Mammary epithelial cell (primary cell): Measurements from ENCODE around the genes DENND2C and CASQ2.

DNA sequence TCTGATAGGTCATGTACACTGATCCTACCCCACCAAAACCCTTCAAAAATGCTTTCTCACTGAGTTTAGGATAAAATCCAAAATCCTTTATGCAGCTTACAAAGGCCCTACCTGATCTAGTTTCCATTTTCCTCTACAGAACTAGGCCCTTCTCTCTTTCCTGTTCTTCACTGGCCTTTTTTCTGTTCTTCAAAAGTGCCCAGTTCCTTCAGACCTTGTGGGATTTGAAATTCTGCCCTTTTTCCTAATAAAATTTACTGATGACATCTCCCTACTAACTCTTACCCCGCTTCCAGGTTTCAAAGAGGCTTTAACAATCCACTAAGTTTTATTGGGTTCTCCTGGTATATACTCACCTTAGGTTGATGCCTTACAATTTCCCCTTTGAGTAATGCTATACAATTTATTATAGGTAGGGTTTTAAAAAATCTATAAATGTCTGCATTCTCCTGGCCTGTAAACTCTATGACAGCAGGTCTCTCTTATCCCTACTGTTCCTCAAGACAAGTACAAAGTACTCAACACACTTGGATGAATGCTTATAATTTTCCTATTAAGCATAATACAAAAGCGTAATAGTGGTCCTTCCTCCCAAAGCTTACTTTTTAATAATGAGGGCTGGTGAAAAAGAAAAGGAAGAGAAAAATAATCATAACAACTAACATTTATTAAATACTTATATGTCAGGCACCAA lies 96.6 kb downstream of the TRIM33 start:
- CAGE, long polyA plus RNA = no peak
- RRBS = no CpG with 5 or more reads among the region's 2 CpGs

- CAGE, long polyA plus RNA = no peak
- RRBS = no CpG with 5 or more reads among the region's 16 CpGs
Observed at GRCh38 chr1:114587301-114588052, 6.1 kb upstream of the BCAS2 start.

DNA sequence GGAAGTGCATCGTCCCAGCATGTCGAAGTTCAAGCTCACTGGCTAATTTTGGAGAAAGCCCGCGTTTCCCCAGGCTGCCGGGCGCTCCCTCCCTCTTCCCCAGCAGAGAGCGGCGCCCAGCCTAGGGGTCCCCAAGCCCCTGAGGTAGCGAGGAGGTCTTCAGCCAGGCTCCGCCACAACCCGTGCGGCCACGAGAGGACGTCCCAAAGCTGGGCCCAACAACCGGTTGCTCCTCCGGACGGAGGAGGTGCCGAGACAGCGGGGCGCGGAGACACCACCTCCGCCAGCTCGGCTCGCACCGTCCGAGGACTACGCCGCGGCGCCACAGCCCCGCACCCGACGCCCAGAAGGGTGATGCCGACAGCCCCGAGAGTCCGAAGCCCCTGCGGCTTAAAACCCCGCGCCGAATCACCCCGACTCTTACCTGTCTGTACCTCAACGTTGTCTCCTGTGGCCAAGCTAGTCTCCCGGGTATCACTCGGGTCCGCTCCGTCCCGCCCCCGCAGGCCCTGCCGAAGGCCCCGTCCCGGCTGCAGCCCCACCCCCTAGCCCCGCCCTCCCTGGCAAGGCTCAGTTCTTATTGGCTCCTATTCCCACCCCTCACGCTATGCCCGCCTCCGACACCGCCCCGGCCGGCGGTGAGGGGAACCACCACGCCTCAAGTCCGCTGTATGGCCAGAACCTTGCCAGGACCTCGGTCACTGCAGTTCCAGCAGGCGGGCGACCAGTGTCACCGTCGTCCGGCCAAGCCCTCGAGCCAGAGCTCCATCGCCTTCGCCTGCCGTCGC lies at the start of gene DENND2C:
Gene DENND2C (minus strand): TSS at position 491 of the 788 bp plus-strand sequence.
- CAGE, long polyA plus RNA = no peak
- RRBS = 1% methylated on average over 9 of the region's 72 CpGs

- CAGE, long polyA plus RNA = no peak
- RRBS = no CpG with 5 or more reads among the region's 10 CpGs
Observed at GRCh38 chr1:115134870-115135527, 45.7 kb upstream of the TSPAN2 start.

- CAGE, long polyA plus RNA = no peak
- RRBS = no CpG with 5 or more reads among the region's 5 CpGs
Observed at GRCh38 chr1:115189850-115190544, 100.7 kb upstream of the TSPAN2 start.

DNA sequence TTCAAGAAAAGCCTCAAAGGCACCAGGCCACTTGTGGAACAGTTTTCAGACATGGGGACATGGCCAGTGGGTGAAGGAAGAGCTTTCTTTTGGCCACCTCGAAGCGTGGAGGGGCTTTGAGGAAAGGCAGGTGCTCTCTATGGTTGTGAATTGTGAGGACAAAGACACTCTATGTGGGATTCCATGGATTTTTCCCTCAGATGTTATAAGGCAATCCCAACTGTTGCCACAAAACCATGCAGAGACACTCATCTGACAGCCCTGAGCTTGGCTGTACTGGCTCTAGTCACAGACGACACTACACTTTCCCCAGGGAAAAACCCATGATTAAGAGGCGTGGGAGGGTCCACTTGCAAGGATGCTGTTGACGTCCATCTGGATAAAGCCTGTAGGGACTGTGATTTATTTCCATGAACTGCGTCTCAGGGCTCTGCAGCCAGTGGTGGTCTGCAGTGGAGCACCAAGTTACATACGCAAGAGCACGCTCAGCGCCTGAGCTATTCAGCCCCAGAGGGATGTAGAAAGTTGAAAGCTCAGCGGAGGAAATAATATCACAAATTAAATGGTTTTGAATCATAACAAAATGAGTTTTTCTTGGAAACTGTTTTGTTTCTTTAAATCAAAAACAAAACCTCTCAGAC lies 71.4 kb downstream of the NGF start:
- CAGE, long polyA plus RNA = no peak
- RRBS = no CpG with 5 or more reads among the region's 10 CpGs

GRCh38 chr1:115280166-115280605 lies 57.9 kb downstream of the NGF start:
- CAGE, long polyA plus RNA = no peak
- RRBS = no CpG with 5 or more reads among the region's 8 CpGs

- CAGE, long polyA plus RNA = no peak
- RRBS = no CpG with 5 or more reads among the region's 16 CpGs
Observed at GRCh38 chr1:115768430-115769275, at the start of gene CASQ2. Gene CASQ2, minus strand, starts transcription at chr1:115768714.

- CAGE, long polyA plus RNA = no peak
- RRBS = no CpG with 5 or more reads among the region's 2 CpGs
Observed at GRCh38 chr1:115945661-115945897, 30.7 kb upstream of the SLC22A15 start.

GRCh38 chr1:115977038-115977443 lies 728 bp downstream of the SLC22A15 start:
- CAGE, long polyA plus RNA = no peak
- RRBS = no CpG with 5 or more reads among the region's 11 CpGs

DNA sequence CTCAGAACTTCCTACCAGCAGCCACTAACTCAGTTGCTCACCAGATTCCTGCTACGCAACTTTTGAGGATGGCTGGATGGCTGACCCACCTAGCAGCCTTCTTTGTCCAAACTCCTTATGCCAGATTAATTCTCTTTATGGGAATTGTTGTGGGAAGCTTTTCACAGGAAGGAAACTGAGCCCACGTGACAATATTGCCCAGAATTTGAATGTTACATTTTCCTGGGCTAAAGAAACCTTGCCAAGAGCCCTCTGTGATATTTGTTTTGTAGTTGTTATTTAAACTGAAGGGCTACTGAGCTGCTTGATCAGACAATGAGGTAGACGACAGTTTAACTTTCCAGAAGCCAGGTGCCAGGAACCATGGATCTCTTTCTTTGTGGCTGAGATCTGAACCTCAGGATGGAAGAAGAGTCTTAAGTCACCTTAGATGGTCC lies 85.5 kb upstream of the ATP1A1 start:
- CAGE, long polyA plus RNA = no peak
- RRBS = no CpG with 5 or more reads among the region's 3 CpGs

DNA sequence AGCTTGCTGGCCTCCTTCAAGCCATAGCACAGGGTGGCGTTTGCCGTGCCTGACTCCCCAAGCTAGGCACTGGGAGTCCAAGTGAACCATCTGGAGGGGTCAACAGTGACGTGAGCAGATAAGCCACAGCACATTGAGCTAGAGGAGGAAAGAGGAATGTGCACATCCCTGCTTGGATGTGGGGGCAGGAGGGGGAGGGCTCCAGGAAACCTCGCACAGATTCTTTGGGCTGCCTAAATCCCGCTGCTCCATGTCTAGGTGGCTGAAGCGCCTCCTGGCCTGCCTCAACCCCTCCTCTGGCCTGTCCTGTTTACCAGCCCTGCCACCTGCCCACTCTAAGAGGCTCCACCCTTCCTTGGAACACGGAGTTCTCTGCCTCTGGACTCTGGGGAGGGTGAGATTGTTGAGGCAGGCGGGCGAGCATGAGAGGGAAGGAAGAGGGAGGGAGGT lies 86.9 kb downstream of the CD58 start:
- CAGE, long polyA plus RNA = no peak
- RRBS = no CpG with 5 or more reads among the region's 9 CpGs

GRCh38 chr1:116504303-116504934 lies 66.4 kb downstream of the CD58 start:
- CAGE, long polyA plus RNA = no peak
- RRBS = no CpG with 5 or more reads among the region's 6 CpGs

DNA sequence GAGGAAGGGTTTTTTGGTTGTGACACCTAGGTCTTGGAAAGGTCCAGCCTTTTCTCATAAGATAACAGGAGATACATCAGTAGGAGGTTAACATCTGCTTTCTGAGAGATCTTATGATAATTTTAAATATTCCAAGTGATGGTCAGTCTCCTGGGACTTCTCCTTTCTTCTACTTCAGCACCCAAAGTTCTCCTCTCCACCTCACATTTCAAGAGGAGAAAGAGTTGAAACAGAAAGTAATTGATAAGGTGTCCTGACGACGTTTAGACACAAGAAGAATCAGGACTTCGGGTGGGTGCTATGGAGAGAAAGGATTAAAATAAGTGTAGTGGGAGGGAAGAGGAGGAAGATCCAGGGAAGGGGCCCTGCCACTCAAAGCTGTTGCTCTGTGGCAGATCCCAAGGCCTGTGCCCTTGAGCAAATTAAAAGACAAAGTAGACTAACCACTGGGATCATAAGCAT lies 45.9 kb downstream of the CD2 start:
- CAGE, long polyA plus RNA = no peak
- RRBS = no CpG with 5 or more reads among the region's 3 CpGs

GRCh38 chr1:116824927-116825157 lies 70.6 kb downstream of the CD2 start:
- CAGE, long polyA plus RNA = no peak
- RRBS = no CpG with 5 or more reads among the region's 2 CpGs

DNA sequence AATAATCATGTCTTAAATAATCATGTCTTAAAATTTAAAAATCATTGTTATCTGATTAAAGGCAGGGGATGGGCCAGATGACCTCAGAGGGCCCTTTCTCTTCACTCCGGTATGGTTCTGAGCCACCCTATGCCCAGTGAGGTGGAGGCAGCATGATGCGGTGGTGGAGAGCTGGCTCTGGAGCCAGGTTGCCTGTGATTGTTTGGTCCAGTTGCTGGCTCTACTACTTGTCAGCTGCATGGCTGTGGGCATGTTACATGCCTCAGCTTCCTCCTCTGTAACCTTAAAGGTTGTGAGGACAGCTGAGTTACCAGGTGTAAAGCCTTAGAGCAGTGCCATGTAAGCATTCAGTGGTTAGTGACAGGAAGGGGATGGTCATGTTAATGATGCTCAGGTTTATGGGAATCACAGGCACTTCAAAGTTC lies 32.5 kb downstream of the PTGFRN start:
- CAGE, long polyA plus RNA = no peak
- RRBS = no CpG with 5 or more reads among the region's 2 CpGs

DNA sequence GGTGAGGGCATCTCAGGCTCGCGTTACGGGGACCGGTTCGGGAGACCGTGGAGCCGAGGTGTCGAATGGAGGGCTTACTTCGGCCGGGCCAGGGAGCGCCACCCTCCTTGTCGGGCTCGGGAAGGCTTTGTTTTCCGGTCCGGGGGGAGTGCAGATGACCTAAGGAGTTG lies 721 bp upstream of the TRIM45 start:
- CAGE, long polyA plus RNA = no peak
- RRBS = 7% methylated on average over 11 of the region's 15 CpGs

DNA sequence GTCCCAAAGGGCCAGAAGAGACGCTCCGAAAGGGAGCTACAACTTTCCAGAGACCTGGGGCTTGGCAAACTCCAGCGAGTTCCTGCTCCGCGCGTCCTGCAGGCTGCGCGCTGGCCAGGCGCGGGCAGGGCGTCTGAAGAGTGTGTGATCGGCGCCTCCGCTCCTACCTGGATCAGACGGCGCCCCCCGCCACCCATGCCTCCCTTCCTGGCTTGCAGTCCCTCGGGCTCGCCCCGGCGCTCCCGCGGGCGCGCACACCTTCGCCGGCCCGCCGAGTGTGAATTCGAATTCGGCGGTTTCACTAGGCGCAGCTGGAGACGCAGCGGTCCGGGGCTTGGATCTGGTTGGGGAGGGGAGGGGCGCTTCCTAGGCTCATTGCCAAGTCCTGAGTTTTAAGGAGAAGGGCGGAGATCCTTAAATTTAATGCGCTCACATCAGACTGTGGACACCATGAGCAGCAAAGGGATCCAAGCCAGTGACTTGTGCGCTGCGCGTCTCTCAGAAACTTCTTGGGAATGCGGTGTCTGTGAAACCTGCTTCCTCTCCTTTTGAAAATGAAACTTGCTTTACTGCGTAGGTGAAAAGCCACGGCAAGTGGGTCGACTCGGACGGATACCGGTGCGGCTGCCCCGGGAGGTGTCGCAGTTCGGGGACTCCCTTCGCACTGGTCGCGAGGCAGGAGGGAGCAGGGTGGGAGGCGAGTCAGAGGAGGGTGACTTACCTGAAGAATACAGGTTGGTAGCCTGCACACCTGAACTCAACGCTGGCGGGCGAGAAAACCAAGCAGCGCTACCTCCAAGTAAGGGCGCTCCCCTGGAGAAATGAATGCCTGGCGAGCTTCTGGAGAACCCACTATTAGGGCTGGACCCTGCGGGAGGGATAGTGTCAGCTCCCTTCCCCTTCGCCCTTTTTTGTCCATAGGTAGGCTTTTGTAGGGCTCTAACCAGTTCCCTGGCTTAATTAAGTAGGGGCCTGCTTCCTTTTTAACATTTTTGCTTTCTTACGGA lies 831 bp downstream of the TENT5C start:
- CAGE, long polyA plus RNA = no peak
- RRBS = 1% methylated on average over 10 of the region's 66 CpGs

DNA sequence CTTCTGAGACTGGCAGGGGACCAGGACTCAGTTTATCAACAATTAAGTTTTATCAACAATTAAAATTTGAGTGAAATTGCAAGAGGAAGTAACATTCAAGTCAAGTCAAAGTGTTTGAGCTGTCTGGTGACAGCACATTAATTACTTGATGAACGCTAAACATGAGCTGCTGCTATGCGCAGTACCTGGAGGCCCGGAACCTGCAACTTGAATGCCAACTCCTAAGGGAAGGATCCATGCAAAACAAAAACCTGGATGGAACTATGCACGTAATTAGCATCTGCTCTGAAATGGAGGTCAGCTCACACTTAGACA lies 6.5 kb downstream of the TENT5C start:
- CAGE, long polyA plus RNA = no peak
- RRBS = no CpG with 5 or more reads among the region's 4 CpGs

- CAGE, long polyA plus RNA = no peak
- RRBS = no CpG with 5 or more reads among the region's 3 CpGs
Observed at GRCh38 chr1:117625000-117625456, 19.2 kb downstream of the TENT5C start.